Helper T cell (primary cell): Measurements from ENCODE around the gene LAMC2.

GRCh38 chr1:180197006-180197742 lies 32.9 kb upstream of the LHX4 start:
- PRO-cap, 2 experiments: no peak in any of the 2 experiments

GRCh38 chr1:180199075-180199468 lies 31.0 kb upstream of the LHX4 start:
- PRO-cap, 2 experiments: no peak in any of the 2 experiments

DNA sequence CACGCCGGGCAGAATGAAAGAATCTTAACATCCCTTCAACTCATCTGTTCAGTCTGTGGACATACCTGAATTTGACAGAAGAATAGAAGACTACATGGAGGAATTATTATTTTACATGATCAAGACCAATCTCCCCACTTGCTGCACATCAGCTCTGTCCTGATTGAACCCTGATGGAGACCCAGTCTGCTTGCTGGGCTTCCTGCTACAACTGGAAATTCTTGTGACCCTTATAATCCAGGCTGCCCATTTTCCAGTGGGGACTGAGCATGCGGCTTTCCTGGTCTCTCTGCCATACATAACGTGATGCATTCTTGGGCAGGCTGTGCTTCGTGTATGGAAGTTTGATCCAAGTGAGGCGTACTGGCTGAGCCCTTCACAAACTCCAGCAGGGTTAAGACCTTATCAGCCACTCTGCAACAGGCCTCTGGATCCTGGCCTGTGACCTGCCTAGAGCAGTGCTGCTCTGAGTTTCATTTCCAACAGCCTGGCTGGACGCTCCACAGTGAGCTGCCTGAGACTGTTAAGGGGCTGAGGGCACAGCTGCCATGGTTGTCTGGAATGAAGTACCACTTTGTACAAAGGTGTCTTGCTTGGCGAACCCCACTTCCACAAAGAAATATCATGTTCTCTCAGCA lies 28.7 kb upstream of the XPR1 start:
- PRO-cap, 2 experiments: no peak in any of the 2 experiments

- PRO-cap, 2 experiments: no peak in any of the 2 experiments
Measured at GRCh38 chr1:181484973-181486494, 2.2 kb downstream of the CACNA1E start.

DNA sequence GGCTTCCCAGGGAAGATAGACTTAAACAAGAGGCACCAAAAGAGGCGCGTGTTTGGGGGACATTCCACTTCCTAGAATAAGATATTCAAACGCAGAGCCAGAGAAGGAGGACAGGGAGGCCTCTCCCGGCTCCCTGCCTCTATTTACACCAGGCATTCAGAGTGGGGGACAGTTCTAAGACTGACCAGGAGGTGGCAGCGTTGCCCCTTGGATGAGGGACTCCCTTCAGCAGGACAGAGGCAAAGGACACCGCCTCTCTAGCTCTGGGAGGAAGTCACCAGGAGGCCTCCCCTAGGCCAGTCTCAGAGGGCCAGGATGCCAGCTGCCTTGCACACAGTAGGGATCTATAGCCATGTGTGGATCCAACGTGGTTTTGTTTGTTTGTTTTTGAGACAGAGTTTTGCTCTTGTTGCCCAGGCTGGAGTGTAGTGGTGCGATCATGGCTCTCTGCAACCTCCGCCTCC lies 23.4 kb upstream of the ZNF648 start:
- PRO-cap, 2 experiments: no peak in any of the 2 experiments

GRCh38 chr1:182228008-182228708 lies 163.4 kb downstream of the GLUL start:
- PRO-cap, 2 experiments: no peak in any of the 2 experiments

- PRO-cap, 2 experiments: no peak in any of the 2 experiments
Measured at GRCh38 chr1:182241562-182242013, 150.0 kb downstream of the GLUL start.

GRCh38 chr1:182259124-182259474 lies 132.5 kb downstream of the GLUL start:
- PRO-cap, 2 experiments: peak in 2 of 2 experiments; most common plus-strand start chr1:182259400 (in 2); most common minus-strand start chr1:182259258 (in 1)

- PRO-cap, 2 experiments: no peak in any of the 2 experiments
Measured at GRCh38 chr1:182357993-182358304, 33.6 kb downstream of the GLUL start.

- PRO-cap, 2 experiments: no peak in any of the 2 experiments
Measured at GRCh38 chr1:182383136-182384201, 8.1 kb downstream of the GLUL start.

- PRO-cap, 2 experiments: no peak in any of the 2 experiments
Measured at GRCh38 chr1:182617569-182618366, 13.6 kb upstream of the RGS16 start.

DNA sequence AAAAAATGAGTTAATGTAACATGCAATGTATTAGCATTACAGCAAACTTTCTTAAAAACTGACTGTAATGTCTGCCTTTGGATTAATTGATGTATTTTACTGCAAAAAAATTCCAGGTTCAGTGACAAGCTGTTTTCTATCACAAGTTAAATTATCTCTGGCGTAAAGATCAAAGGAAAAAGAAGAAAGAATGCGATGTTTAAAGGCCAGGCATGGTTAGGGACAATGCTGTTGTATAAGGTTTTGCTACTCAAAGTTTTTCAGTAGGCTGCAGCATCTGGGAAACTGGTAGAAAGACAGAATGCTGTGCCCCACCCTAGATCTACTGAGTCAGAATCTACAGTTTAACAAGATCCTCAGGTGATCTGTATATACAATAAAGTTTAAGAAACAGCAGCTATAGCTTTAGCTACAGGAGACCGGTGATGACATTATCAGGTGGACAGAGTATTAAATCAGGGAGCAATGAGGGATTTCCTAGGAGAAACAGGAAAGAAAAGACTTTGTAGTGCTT lies 35.9 kb downstream of the DHX9 start:
- PRO-cap, 2 experiments: no peak in any of the 2 experiments

- PRO-cap, 2 experiments: no peak in any of the 2 experiments
Measured at GRCh38 chr1:182878749-182879584, 39.8 kb downstream of the DHX9 start.

DNA sequence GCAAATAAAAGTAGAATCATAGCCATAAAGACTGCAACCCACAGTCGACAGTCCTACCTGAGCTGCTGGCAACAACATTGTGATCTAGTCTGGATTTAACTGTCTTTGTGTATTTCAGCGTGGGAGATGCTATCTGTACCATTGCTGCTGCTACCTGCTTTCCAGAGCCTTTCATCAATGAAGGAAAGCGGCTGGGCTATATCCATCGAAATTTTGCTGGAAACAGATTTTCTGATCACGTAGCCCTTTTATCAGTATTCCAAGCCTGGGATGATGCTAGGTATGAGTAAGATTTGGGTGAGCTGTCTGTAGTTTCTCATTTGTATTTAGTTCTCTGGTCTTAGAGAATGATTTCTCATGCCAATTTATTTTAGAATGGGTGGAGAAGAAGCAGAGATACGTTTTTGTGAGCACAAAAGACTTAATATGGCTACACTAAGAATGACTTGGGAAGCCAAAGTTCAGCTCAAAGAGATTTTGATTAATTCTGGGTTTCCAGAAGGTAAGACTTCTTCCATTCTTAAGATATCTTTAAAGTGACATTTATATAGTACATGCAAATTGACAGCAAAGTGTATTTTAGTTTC lies 42.1 kb downstream of the DHX9 start:
- PRO-cap, 2 experiments: no peak in any of the 2 experiments

- PRO-cap, 2 experiments: no peak in any of the 2 experiments
Measured at GRCh38 chr1:183048557-183049079, 25.4 kb downstream of the LAMC1 start.

DNA sequence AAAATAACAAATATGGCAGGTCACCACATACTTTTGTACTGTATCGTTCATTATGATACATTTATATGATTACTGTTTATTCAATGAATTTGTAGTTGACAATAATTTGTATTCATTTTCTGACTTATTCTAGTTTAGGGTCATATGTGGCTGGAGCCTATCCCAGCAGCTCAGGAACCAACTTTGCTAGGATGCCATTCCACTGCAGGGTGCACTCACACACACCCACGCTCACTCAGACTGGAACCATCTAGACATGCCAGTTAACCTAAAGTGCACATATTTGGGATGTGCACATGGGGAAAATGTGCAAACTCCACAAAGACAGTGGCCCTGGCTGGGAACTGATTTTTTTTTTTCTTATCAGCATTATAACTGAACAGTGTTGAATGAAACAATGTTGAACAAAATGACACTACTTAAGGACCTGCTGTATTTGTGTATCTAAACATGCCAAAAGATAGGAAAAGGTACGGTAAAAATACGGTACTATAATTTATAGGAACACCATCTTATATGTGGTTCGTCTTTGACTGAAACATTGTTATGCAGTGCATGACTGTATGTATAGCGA lies 41.6 kb downstream of the LAMC1 start:
- PRO-cap, 2 experiments: no peak in any of the 2 experiments

- PRO-cap, 2 experiments: no peak in any of the 2 experiments
Measured at GRCh38 chr1:183108655-183109136, 77.4 kb upstream of the LAMC2 start.

GRCh38 chr1:183127051-183127638 lies 58.9 kb upstream of the LAMC2 start:
- PRO-cap, 2 experiments: no peak in any of the 2 experiments

GRCh38 chr1:183185802-183186655 lies at the start of gene LAMC2:
Gene LAMC2, plus strand, starts transcription at chr1:183186264.
- PRO-cap, 2 experiments: no peak in any of the 2 experiments

GRCh38 chr1:183235050-183235554 lies 49.0 kb downstream of the LAMC2 start:
- PRO-cap, 2 experiments: no peak in any of the 2 experiments